Foreskin keratinocyte (primary cell): ENCODE measurements around a stretch of chr11.

GRCh38 chr11:65436405-65436650, 49.9 kb downstream of the FRMD8 start:
- RAMPAGE, total RNA: no peak

DNA sequence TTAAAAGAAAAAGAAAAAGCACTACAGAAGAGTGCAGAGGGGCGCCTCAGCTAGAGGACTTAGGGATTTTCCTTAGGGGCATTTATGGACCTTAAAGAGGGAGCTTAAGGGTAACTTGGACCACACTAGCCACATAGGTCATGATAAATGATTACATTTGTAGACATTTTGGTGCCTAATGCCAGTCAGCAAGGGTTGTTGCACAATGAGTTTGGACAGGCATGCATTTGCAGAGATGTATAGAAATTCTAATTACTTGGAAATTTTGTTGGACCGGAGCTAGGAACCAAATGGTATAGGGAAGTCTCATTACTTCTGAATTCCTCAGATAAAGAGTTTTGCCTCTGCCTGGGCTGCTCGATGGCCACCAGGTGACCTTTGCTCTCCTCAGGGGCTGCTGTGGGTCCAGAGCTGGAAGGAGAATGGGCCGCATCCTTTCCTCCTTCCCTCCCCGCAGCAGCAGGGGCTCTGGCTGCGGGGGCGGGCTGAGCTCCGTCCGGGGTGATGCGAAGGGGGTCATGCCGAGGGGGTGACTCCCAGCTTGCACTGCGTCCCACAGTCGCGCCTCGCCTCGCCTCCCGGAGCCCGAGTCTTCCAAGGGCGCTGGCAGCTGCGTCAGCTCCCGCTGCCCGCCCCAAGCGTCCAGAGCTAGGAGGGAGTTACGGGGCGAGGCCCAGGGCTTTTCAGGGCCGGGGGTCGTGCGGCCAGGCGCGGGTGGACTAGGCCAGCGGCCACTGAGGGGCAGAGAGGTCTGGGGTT, 46.3 kb upstream of the SCYL1 start:
- RAMPAGE, total RNA: no peak

DNA sequence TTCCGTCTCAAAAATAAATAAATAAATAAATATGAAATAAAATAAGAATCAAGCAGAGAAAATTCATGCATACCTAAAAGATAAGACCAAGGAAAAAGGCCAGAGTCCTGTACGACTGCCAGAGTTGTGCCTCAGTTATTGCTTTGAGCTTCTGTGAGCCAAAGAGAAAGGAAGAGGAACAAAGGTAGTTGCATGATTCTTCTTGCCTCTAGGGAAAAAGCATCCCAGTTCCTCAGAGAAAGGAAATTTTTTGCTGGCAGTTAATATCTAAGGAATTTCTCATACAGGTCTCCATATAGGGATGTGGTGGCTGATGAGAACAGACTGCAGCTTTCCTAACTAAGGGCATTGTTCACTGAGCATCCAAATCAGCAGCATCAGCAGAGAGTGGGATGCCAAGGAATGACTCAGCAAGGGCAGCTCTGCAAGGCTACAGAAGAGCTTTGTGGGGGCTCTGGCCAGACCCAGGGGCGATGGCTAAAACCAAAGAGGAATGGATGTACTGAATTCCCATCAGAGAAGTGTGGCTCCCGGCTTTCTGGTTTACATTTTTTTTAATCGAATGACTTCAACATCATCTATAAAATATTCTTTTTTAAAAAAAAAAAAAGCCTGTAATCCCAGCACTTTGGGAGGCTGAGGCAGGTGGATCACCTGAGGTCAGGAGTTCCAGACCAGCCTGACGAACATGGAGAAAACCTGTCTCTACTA, 43.3 kb upstream of the SCYL1 start:
- RAMPAGE, total RNA: no peak

GRCh38 chr11:65501054-65501295, 23.9 kb upstream of the SCYL1 start:
- RAMPAGE, total RNA: no peak

- RAMPAGE, total RNA: no peak
Observed at GRCh38 chr11:65501296-65502479, 23.2 kb upstream of the SCYL1 start.

DNA sequence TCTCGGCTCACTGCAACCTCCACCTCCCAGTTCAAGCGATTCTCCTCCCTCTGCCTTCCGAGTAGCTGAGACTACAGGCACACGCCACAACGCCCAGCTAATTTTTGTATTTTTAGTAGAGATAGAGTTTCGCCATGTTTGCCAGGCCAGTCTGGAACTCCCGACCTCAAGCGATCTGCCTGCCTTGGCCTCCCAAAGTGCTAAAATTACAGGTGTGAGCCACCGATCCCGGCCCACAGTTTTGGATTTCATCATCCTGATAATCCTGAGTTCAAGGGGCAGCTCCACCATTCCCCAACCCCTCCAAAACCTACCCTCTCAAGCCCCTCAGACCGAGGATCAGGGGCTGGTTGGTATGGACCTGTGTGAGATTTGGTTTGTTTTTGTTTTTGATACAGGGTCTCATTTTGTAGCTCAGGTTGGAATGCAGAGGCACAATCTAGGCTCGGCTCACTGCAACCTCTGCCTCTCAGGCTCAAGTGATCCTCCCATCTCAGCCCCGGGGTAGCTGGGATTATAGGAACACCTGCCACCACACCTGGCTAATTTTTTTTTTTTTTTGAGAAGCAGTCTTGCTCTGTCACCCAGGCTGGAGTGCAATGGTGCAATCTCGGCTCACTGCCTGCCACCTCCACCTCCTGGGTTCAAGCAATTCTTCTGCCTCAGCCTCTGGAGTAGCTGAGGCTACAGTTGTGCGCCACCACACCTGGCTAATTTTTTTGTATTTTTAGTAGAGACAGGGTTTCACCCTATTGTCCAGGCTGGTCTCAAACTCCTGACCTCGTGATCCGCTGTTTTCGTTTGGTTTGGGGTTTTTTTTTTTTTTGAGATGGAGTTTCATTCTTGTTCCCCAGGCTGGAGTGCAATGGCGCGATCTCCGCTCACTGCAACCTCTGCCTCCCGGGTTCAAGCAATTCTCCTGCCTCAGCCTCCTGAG, 15.4 kb upstream of the SCYL1 start:
- RAMPAGE, total RNA: no peak

GRCh38 chr11:65545896-65546133, 12.3 kb downstream of the LTBP3 start:
- RAMPAGE, total RNA: no peak

DNA sequence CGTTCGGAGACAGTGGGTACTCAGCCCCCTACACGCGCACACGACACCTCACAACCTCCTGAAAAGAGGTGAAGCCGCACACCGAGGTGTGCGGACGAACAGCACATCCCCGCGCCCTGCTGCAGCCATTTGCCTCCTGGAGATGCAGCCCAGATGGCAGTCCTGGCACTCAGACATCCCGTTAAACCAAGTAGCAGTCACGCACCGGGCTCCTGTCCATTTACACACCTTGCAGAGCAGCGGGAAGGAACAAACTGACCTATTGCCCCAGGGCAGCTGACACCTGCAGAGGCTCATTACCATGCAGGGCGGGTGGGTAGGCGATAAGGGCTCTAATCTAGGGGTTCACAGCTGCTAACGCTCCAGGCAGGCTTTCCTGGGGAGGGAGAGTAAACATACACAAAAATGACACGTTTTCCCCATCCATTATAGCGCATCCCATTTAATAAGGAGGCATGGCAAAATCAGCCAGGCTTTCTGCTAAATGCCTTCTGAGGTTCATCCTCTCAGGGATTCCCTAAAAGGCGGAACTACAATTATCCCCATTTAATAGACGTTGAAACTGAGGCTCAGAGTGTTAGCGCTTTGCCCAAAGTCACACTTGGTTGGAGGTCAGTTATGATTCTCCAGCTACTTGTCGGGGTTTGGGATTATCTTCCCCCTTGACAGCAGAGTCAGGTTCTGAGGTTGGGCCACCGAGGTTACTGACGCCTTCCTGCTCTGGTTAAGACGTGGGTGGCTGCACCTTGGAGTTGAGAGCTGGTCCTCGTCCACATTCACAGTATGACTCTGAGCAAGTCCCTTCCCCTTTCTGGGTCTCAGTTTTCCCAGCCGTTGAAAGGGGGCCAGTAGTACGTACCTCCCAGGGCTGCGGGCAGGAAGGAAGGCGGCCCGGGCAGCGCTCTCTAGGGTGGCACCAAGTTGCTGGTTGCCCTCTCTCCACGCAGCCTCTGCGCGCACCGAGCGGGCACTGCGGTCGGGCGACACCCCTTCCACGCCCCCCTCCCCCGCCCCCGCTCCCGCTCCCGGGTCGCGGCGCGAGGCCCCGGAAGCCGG, 608 bp upstream of the EHBP1L1 start:
- RAMPAGE, total RNA: no peak

GRCh38 chr11:65582864-65583418, 7.1 kb downstream of the EHBP1L1 start:
- RAMPAGE, total RNA: no peak

DNA sequence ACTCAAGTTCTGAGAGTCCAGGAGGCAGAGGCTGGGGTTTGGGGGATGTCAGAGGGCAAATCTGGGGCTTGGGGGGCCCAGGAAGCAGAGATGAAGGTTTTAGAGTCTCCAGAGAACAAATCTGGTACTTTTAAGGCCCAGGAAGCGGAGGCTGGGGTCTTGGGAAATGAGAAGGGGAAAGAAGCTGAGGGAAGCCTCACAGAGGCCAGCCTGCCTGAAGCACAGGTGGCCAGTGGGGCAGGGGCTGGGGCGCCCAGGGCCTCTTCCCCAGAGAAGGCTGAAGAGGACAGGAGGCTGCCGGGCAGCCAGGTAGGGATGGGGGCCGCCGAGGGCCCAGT, 7.6 kb downstream of the EHBP1L1 start:
- RAMPAGE, total RNA: no peak

DNA sequence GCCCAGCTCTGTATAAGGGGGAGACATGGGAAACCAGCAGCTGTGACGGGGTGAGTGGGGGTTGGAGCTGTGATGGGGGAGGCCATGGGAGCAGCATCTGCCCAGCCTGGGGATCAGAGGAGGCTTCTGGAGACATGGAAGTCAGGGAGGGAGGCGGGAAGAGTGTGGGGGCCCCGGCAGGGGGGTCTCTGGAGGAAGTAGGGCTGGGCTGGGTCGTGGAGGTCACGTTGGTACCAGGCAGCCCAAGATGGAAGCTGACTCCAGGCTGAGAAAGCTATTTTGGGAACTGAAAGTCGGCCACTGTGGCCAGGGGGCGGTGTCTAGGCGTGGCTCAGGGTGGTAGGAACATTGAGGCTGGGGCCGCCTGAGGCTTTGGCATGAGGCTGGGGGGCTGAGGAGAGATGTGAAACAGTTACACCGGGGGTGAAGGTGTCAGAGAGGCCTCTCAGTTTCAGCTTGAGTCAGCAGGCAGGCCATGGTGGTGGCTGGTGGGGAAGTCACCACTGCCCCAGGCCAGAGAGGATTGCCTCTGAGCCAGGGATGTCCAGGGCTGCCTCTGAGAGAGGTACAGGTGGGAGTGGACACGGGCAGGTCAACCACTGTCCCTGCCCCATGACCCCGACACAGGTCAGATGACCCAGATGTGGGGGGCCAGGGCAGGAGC, 7.5 kb downstream of the KCNK7 start:
- RAMPAGE, total RNA: no peak

- RAMPAGE, total RNA: no peak
Observed at GRCh38 chr11:65610977-65611986, 2.7 kb downstream of the MAP3K11 start.

DNA sequence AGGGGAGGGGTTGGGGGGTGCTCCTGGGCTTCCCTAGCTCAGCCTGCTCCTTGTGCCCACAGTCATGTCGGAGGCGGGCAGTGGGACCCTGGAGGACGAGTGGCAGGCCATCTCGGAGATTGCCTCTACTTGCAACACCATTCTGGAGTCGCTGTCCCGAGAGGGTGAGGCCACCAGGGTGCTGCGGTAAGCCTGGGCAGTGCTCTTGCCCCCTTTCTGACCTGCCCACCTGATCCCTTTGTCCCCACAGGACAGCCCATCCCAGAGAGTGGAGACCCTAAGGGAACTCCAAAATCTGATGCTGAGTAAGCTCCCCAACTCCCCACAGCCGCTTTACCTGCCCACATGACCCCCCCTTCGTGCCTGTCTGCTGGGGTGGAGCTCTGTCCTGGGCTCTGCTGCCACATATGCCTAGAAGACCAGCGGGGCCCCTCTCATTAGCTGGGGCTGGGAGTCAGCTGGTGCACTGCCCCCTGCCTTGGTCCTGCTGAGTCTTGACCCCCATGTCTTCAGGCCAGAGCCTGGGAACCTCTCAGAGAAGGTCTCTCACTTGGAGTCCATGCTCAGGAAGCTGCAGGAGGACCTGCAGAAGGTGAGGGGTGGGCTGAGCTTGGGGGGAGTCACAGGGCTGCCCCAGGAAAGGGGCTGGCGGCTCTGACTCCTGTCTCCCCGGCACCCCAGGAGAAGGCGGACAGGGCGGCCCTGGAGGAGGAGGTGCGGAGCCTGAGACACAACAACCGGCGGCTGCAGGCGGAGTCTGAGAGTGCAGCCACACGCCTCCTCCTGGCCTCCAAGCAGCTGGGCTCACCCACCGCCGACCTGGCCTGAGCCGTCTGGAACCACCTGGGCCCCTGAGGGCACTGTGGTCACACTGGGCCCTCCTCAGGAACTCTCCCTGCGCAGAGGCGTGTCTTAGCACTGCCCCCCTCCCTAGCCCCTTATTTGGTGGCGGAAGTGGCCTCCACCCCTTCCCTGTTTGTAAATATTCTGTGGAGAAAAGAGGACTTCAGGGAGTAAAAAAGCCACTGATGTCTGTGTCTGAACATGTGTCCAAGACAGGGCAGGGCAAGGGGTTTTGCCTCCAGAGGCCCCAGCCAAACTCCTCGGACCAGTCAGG, 12.3 kb downstream of the SIPA1 start:
- RAMPAGE, total RNA: no peak

DNA sequence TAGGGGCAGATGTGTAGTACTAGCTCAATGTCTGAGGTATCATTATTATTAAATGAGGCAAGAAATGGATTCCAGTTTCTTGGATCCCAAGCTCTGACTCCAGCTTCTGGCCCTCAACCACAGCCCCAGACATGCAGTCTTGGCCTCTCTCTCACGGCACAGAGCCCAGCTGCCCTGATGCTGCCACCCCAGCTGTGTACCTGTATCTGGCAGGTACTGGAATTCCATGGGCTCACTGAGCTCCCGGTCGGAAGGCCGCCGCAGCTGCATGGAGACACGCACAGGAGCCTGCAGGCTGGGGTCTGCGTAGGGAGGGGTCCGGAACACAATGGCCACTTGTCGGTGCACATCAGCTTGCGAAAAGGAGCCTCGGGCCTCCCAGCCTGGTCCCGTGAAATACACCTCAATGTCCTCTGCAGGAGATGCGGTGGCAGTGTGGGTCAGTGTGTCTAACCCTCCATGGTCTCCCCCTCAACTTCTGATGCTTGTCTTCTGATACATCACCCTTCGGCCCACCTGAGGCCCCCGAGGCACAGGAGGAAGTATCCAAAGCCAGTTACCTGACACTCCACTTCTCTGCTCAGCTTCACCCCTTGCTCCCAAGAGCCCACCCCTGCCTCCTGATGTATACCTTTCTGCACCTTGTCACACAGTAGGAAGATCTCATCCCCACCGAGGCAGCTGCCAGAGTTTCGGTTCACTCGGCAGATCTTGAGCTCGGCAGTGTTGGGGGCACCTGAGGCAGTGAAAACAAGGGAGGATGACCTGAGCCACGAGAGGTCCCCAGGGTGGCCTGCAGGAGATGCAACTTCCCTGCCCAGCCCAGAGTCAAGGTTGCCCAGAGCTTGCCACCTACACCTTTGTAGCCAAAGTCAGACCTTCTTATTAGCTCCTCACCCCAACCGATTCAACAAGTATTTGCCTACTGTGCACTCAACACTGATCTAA, 4.4 kb downstream of the RELA start:
- RAMPAGE, total RNA: no peak

DNA sequence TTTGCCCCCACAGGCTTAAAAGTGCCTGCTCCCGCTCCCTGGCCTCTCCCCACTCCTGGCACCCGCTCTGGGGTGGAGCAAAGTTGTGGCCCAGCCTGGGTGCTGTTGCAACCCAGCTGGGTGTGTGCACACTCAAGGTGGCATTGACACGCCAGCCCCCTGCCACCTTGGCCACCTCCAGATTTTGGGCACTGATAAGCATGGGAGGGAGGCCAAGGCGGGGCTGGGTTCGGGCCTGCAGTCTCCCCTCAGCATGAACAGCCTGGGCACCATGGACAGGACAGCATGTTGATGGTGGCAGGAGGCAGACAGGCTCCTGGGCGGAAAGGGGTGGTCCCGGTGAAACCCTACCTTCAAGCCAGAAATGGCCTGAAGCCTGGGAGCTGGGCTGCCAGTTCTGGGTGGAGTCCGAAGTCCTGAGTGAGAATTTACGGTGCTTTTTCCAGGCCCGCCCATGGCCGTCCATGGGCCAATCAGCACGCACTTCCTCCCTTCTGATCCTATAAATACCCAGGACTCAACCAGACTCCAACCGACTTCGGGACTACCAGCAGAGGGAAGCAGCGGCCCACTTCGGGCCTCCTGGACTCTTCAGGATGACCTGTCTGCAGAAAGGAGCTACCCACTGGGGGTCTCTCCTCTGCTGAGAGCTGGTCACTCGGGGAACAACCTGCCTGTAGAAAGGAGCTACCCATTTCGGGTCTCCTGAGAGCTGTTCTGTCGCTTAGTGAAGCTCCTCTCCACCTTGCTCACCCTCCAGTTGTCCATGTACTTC, 23.7 kb upstream of the RNASEH2C start:
- RAMPAGE, total RNA: no peak

DNA sequence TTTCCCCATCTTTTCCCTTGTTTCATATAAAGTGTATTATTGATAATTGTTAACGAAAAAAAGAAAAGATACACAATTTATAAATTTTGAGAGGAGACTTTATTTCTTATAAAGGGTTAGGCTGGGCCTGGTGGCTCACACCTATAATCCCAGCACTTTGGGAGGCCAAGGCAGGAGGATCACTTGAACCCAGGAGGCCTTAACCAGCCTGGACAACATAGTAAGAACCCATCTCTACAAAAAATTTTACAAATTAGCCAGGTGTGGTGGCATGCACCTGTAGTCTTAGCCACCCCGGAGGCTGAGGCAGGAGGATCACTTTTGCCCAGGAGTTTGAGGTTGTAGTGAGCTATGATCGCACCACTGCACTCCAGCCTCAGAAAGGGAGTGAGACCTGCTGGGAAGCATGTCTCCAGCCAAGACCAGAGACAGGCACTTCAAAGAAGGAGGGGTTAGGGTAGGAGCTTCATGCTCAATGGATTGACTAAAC, 8.1 kb downstream of the AP5B1 start:
- RAMPAGE, total RNA: no peak

GRCh38 chr11:65788847-65789511, 2.1 kb downstream of the OVOL1 start:
- RAMPAGE, total RNA: no peak

DNA sequence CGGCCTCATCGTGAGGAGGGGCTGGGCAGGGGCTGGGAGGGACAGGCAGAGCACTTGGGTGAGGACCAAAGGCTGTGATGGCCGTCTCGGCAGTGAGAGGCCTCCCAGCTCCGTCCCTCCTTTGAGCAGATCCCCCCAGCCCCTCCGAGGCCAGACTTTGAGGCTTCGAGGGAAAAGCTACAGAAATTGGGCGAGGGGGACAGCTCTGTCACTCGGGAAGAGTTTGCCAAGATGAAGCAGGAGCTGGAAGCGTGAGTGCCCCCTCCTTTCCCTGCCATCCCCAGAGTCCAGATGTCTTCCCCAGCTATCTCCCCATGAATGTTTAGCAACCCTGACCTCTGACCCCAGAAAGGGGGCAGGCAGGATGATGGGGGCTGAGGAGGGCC, 8.0 kb downstream of the CFL1 start:
- RAMPAGE, total RNA: no peak

GRCh38 chr11:65850673-65851037, 7.3 kb downstream of the CFL1 start:
- RAMPAGE, total RNA: no peak

DNA sequence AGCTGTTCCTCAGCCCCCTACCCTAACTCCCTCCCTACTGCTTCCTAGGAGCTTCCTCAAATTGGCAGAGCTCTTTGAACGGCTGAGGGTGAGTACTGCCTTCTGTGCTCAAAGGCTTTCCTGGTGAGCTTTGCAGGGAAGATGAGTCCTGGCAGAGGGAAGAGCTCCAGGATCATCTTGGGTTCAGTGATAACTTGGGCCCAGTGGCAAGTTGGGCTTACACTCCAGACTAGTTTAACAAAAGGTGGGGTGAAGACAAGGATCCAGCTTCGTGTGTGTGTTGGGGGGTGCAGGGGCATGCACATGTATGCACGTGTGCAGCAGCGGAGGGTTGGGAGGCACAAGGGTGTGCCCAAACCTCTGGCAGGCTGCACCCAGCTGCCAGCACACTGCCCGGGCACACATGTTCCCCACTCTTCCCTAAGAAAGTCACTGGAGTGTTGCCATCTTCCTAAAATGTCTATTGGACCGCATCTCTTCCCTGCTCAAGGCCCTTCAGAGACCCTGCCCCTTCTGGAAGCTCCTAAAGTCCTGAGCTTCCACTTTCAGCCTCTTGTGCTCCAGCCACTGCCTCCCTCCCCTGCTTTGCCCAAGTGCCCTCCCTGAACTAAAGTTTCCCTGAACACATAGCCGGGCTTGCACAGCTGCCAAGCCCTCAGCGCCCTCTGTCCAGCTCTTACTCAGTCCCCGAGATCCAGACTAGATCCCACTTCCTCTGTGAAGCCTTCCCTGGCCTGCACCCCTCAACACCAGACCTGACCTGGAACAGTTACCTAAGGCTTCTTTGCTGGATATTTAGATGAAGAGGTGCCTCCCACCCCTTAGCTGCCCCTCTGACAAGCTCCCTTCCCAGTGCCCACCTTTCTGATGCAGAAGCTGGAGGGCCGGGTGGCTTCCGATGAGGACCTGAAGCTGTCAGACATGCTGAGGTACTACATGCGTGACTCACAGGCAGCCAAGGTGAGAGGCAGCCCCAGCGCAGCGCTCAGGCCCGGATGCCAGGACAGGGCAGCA, 6.1 kb downstream of the CFL1 start:
- RAMPAGE, total RNA: no peak